ENCODE measurements around a stretch of chr20.

DNA sequence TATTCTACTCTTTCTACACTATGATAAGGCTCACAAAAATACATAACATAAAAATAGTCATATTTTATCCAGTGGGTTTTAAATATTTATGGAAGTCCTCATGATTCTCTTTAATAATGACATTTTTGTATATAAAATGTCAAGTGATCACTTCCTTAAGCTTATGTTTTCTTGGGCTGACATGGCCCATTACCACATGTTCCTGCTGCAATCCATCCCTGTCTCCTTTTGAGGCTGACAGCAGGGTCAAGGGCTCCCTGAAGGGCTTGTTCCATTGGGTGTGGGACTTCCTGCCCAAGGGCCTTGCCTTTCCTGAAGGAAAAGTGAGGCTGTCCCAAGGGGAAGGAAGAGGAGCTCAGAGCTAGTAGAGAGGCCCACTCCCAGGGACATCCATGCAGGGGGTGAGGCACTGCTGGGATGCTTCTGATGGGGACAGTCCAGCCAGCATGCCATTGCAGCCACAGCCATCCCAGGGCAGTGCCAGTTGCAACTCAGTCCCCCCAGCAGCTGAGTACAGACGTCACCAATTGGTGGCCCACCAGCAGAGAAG is 138.4 kb upstream of the FOXA2 start:
- RRBS = no CpG with 5 or more reads among the region's 1 CpG

DNA sequence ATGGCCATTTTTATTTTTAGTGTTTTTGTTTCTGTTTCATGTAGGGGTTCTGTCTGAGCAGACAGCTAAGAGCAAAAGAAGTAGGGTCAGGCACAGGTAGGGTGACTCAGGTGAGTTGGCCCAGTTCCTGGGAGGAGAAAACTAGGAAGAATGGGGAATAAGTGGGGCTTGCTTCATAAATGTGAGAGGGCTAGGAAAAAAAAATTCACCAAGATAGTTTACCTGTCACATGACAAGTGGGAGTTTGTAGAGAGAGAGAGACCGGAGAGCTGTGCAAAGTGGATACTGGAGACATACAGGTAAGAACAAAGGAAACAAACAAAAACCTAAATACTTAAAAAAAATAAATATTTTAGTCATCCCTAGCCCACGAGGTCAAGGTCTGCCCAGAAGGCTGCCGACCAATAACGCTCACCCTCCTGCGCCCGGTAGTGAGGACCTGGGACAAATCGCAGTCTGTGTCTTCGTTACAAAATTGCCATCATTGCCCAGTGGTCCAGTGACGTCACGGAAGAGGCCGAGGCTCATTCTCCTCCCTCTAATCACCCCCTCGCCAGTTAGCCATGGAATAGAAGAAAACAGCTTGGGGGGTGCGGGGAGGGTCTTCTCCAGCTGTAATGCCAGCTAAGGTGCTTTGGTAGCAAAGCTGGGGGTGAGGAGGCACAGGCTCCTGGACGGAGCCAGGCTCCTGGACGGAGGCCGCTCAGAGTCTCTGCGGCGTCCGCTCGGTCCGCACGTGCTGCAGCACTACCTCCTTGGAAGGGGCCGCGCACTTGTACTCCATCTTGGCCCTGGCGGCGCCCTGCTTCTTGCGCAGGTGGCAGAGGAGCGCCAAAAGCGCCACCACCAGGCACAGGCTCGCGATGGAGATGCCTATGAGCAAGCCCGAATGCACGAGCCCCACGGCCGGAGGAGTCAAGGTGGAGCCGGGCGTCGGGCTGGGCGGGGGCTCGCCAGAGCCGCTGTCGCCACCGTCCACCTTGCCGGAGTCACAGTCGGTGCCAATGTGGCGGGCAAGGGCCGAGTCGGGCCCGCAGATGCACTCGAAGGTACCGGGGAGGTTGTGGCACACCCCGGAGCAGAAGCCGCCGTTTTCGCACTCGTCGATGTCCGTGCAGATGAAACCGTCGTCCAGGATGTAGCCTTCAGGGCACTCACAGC is 2.0 kb downstream of the THBD start:
- RRBS = 8% methylated on average over 16 of the region's 60 CpGs

DNA sequence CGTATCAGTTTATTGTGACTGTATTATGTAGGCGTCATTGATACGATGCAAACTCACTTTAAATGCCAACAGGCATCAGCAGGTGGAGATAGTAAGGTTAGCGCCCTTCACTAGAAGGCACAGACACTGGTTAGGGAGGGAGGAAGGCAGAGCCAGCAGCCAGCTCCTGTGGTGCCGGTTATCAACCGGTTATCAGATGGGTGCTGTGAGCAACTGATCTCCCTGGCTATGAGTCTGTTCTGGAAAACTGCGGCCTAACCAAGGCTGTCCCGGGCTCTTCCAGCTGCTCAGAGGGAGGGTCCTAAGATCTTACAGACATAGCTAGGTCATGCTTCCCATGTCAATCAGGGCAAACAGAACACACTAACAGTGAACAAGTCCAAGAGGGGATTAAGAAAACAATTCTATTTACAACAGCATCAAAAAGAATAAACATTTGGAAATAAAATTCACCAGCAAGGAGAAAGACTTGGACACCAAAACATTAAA is 47.5 kb upstream of the CD93 start:
- RRBS = 58% methylated on average over 3 of the region's 8 CpGs

DNA sequence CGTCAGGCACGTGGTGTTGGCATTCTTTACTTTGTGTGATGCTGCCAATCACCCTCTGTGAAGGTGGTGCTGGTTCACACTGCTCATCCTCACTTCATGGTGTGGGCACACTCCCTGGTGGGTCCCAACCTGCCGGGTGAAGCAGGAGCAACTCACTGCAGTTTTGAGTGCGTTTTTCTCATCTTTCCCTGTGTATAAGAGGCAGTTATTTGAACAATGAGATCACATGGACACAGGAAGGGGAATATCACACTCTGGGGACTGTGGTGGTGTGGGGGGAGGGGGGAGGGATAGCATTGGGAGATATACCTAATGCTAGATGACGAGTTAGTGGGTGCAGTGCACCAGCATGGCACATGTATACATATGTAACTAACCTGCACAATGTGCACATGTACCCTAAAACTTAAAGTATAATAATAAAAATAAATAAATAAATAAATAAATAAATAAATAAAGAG is 53.6 kb upstream of the CD93 start:
- RRBS = no CpG with 5 or more reads among the region's 5 CpGs

GRCh38 chr20:23165201-23165836 is 79.2 kb upstream of the CD93 start:
- RRBS = no CpG with 5 or more reads among the region's 15 CpGs

DNA sequence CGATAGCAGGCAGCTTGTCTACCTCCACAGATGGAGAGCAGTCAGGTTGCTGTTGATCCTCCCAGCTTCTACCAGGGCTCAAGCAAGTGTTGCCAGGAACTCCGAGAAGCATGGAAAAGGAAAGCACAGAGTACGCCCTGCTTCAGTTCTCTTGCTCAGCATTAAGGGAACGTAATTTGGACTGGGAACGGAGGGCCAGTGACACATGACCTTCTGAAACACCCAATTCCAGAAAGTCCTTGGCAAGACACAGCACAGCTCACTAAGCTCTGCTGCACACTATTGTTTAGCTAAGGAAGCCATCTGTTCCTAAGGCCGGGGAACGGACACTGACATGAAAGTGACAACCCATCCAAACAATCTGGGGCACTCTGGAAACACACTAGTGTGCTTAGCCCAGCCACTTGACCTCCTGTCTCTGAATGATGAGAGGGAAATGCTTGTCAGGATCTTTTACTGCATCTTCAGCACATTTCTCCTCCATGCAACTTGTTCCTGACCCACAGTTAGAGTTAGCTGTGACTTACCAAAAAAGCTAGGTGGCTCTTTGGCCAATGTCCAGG is 56.9 kb upstream of the NXT1 start:
- RRBS = no CpG with 5 or more reads among the region's 7 CpGs

GRCh38 chr20:23349447-23349868 is 1.1 kb upstream of the NXT1 start:
- RRBS = no CpG with 5 or more reads among the region's 8 CpGs

GRCh38 chr20:23364190-23364657 is 2.2 kb downstream of the GZF1 start:
- RRBS = no CpG with 5 or more reads among the region's 6 CpGs

- RRBS = 2% methylated on average over 8 of the region's 62 CpGs
Measured at GRCh38 chr20:23419769-23420895, 1.2 kb downstream of the NAPB start.

- RRBS = no CpG with 5 or more reads among the region's 2 CpGs
Measured at GRCh38 chr20:23491238-23491444, 224 bp downstream of the CST8 start.

DNA sequence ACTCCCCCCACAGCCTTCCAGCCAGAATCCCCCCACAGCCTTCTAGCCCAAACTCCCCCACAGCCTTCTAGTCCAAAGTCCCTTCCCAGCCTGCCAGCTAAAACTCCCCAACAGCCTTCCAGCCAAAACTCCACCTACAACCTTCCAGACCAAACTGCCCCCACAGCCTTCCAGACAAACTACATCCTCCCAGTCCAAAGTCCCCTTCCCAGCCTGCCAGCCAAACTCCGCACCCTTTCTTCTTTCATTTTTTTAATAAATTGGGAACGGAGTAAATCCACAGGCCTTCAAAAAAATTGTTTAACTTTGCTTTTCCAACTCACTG is 37.3 kb upstream of the SYNDIG1 start:
- RRBS = no CpG with 5 or more reads among the region's 2 CpGs

DNA sequence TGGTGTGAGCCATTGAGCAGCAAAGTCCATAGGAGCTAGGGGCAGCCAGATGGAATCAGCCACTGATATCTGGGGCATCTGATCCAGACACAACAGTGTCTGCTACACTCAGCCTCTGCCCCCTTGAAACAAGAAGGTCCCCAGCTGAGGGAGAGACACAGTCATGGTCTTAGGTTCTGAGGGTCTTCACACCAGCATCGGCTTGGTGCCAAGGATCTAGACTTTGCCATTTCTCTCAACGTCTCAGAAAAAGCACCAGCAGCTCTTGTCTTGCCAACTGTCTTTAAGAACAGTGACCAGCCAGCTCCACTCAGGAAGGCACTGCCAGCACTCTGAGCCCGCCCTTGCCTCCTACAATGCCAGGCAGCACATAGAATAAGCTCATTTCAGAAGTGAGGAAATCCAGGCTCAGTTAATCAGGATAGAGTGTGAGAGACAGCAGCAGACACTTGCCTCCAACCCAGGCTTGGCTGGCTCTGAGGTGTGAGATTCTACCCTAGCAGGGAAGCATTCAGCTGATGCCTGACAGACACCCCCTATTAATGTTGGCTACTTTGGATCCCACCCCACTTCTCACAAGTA is 4.4 kb upstream of the SYNDIG1 start:
- RRBS = no CpG with 5 or more reads among the region's 3 CpGs

DNA sequence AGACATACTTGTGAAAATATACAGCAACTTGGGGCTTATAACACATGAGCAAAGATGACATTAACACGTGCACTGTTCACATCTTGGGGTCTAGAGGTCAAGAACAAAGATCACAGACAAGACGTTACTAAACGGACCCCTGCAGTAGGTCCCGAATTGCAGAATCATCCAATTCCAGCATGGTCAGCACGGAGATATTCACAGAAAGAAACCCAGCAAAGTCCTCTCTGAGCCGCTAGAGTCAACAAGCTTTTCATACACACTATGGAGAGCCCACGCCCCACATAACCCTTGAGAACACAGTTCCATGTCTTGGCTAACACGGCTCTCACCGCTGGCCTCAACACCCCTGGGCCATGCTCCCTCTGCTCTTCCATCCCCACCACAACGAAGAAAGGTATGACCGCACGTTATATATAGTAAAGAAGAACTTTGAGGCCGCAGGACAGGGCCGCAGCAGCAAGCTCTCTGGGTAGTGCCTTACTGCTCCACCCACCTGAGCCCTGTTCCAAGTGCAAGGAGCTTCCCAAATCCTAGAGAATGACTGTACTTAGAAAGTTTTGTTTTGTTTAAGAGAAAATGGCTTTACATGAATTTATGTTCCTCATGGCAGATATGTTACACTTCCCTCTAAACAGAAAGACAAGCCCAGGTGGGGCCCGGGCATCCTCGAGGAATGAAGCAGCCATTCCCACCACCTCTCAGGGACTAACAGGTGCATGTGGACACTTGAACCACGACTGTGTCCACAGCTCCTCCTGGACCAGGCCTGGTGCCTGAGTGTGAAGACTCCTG is 14.1 kb downstream of the CST7 start:
- RRBS = no CpG with 5 or more reads among the region's 17 CpGs

GRCh38 chr20:24964257-24964860 is 15.3 kb downstream of the CST7 start:
- RRBS = no CpG with 5 or more reads among the region's 13 CpGs

DNA sequence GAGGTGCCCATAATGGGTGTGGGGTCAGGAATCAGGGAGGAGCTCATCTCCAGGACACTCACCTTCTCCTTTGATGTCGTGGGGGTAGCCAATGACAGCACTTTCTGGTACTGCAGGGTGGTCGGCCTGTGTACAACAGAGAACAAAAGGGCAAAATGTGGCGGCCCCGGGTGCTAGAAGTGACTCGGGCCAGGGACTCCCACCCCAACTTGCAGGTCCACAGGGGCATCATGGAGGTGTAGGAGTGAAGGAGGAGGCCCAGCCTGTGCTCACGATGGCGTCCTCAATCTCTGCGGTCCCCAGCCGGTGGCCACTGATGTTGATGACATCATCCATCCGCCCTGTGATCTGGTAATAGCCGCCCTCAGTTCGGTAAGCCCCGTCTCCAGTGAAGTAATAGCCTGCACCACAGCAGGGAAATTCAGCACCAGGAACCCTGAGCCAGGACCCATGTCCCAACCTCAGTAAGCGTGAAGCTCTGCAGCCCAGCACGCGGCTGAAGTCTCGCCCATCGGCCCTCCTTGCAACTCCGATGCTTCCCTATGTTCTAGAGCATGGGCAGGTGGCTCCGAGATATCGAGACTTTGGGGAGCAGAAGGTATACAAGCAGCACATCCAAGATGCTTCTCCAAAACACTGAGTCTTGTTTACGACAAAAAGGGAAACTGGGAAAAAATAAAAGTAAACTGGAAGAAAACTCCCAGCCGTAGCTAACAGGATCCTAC is 20.1 kb upstream of the APMAP start:
- RRBS = no CpG with 5 or more reads among the region's 23 CpGs

DNA sequence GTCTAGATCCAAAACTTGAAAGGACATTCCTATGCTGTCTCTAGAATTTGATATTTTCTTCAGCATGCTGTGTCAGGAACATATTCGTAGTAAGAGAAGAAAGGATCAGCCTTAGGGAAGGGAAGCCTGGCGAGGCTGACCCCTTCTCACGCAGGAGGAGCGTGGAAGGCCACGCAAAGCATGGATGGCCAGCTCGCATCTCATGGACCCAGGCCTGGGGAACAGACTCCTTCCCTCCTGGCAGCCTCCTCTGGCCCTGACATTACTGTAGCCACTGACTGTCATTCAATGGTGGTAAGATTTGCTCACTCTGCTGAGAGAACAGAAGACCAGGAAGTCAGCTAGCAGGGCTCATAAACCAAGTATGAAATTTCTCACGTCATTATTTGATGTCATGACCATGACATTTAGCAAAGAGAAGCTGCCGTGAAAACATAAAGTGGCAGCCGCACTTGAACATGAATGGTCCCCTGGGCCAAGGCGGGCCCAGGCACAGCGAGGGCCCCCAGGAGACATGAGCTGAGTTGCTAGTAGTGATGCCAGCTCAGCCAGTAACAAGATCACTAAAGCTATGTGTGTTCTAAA is 20.3 kb downstream of the ACSS1 start:
- RRBS = no CpG with 5 or more reads among the region's 11 CpGs

- RRBS = no CpG with 5 or more reads among the region's 16 CpGs
Measured at GRCh38 chr20:25053007-25053778, 4.7 kb downstream of the ACSS1 start.

- RRBS = 3% methylated on average over 7 of the region's 52 CpGs
Measured at GRCh38 chr20:25247049-25247875, 623 bp upstream of the PYGB start.

DNA sequence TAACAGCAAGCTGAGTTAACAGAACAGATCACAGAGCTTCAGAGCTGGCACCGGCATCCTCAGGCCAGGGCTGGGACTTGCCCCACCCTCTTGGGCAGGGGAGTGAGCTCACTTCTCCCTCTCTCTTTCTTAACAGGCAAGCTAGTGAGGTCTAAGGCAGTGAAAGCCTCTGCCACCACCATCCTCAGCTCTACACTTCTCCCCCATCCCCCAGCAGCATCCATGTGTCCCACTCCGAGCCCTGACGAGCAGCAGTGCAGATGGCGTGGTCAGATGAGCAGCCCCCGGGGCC is 62.0 kb downstream of the PYGB start:
- RRBS = 1% methylated on average over 1 of the region's 5 CpGs

DNA sequence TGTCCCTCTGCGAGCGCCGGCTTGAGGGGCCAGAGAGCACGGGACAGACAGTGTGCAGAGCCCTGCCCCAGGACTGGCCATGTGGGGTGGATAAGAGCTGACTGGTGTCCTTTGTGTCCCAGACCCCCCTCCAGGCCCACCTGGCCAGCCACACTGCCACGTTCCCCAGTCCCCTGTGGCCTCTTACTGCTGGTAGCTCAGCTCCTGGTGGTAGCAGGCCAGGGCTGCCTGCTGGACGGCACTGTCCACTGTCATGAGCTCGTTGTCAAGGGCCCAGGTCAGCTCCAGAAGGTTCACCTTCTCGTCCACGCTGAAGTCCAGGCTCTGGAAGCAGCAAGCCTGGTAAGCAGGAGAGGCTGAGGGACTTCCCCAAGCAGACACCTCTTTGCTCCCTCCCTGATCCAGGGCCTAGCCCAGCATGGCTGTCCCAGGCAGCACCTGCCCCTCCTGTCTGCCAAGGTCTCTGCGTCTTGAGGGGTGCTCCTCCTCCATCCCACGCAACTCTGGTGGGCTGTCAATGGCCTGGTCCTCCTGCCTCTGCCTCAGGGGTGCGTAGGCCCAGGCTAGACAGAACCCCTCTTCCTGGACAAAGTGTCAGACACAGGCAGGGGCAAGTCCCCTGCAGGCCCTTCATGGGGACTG is 87.2 kb downstream of the NINL start:
- RRBS = no CpG with 5 or more reads among the region's 12 CpGs

Measured in choroid plexus epithelial cell (primary cell).